Measurements from ENCODE around the gene SLN.

- PRO-cap, 3 experiments = no peak in any of the 3 experiments
- RAMPAGE, long total RNA = no peak
- RRBS, 2 experiments = no CpG with 5 or more reads among the region's 1 CpG
These were observed 250.0 kb upstream of the PDGFD start for GRCh38 chr11:104413963-104414271.

- PRO-cap, 3 experiments = no peak in any of the 3 experiments
- RAMPAGE, long total RNA = no peak
- RRBS, 2 experiments = no CpG with 5 or more reads among the region's 1 CpG
These were observed 1.1 kb downstream of the CARD16 start for GRCh38 chr11:105044091-105044381.

DNA sequence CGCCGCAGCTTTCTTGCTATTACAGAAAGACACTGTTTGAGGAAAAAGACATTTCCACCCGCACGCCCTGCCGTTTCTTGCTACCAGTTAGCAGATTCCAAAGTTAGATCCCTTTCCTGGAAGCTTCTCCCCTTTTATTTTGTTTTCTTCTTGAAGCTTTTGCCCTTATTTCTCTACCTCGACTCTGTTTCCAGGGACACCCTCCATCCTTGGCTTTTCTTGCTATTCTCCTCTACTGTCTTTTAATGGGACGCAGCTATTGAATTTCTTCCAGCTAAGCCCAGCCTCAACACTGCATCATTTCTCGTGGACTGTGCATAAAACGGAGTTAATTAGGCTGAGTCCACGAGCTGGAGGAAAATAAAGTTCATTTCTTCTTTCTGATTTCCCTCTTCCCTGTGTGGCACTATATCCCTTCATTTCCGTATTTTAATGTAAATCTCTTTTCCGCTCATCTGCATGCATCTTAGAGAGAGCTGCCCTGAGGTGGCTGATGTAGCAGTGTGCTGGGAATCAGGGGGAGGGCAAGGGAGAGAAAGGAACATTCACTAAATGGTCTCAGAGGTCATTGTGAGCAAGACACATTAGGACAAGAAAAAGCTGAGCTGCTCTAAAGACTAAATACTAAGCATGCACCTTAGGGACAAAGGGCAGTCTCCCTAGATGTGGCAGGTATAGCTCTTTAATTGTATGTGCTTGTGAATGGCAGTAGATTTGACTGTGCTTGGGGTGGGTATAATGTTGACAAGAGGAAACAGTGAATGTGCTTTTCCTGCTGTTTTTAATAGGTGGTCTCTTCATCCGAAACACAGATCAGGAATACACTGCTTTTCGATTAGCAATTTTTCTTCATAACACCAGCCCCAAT is 1.8 kb downstream of the GRIA4 start:
- PRO-cap, 3 experiments = no peak in any of the 3 experiments
- RAMPAGE, long total RNA = no peak
- RRBS, 2 experiments = no CpG with 5 or more reads among the region's 14 CpGs

GRCh38 chr11:107711885-107712321 is at the start of gene SLN:
Gene SLN (minus strand): TSS chr11:107712056.
- PRO-cap, 3 experiments = peak in 3 of 3 experiments; most common plus-strand start chr11:107712175 (in 2); most common minus-strand start chr11:107712056 (in 3)
- RAMPAGE, long total RNA = start-site peak on the minus strand at chr11:107712054-107712063, 42,572 and 55,125 reads in 2 replicates
- RRBS, 2 experiments = no CpG with 5 or more reads among the region's 7 CpGs

DNA sequence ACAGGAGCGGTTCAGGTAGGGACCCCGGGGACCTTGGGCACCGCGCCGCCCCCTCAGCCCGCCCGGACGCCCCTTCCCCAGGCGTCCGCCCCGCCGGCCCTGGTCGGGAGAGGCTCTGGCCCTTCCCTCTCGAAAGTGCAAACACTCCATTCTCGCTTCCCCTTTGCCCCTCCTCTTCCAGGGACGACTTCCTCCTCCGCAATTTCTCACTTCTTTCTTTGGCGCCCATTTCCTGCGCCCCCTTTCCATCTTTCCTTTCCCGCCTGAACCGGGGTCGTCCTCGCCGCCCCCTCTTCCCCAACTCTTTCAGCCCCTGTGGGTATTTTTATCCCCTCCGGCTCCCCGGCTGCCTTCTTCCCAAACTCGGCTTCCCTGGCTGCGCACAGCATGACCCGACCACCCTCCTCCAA is 538 bp downstream of the RAB39A start:
- PRO-cap, 3 experiments = no peak in any of the 3 experiments
- RAMPAGE, long total RNA = no peak
- RRBS, 2 experiments = 3% methylated on average over 14 of the region's 29 CpGs

DNA sequence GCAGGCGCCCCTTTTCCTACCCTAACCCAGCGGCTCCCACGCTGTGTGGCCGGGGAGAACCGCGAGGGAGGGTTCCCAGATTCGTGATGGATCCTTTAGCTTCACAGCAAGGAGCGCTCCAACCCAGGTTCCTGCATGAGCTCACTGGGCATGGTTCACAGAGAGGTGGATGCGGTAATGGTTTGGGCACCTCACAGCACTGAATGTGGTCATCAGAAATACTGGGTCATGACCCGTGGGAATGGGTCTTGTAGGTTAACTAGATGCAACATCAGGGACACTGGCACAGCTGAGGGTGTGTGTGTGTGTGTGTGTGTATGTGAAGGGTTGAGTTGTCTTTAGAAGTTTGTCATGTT is 921 bp downstream of the RAB39A start:
- PRO-cap, 3 experiments = no peak in any of the 3 experiments
- RAMPAGE, long total RNA = no peak
- RRBS, 2 experiments = 1 to 3% methylated on average over 3 of the region's 10 CpGs

DNA sequence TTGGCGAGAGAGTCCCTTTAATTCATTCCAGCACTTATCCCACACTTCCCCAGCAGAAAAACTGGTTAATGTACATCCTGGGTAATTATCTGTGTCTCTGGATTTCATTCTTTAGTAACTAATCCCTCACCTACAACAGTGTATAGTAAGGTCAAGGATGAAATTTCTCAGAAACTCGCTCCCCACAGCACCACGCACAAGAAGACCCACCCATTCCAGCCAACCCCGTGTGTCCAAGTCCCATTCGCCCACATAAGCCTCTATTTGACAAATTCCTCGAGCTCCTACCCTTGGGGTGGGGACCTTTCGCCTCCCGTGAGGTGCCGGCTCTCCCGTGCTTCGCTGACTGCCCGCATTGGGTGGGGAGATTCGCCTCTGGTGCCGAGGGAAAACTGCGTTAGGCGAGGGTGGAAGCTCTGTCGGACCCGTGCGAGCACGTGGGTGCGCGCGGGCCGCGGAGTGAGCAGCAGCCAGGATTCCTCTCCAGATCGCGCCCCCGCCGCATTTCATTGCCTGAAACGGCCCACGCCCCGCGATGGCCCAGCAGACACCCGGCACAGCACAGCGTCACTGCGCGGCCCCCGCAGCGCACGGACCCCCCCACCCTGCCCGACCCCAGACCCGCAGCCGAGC is 887 bp downstream of the EXPH5 start:
- PRO-cap, 3 experiments = no peak in any of the 3 experiments
- RAMPAGE, long total RNA = no peak
- RRBS, 2 experiments = no CpG with 5 or more reads among the region's 43 CpGs

- PRO-cap, 3 experiments = peak in 1 of 3 experiments; most common plus-strand start chr11:108647953 (in 1); most common minus-strand start chr11:108647753 (in 1)
- RAMPAGE, long total RNA = no peak
- RRBS, 2 experiments = no CpG with 5 or more reads among the region's 12 CpGs
These were observed 17.1 kb upstream of the DDX10 start for GRCh38 chr11:108647359-108648550.

DNA sequence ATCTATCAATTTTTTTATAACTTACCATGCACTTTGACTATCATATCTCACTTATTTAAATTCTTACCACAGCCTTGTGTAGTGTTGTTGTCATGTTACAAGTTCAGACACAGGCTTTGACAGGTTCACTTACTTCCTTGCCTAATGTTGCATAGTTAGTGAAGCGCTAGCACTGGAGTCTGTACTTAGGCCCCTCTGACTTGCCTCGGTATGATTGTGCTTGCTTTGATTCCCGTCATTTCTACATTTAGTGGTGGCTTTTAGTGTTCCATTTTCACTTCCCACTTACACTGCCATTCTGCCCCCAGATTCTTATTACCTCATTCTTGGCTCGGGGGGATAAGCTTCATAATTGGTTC is 68.5 kb downstream of the DDX10 start:
- PRO-cap, 3 experiments = no peak in any of the 3 experiments
- RAMPAGE, long total RNA = no peak
- RRBS, 2 experiments = no CpG with 5 or more reads among the region's 4 CpGs

GRCh38 chr11:108806186-108807124 is 141.6 kb downstream of the DDX10 start:
- PRO-cap, 3 experiments = no peak in any of the 3 experiments
- RAMPAGE, long total RNA = no peak
- RRBS, 2 experiments = no CpG with 5 or more reads among the region's 11 CpGs

DNA sequence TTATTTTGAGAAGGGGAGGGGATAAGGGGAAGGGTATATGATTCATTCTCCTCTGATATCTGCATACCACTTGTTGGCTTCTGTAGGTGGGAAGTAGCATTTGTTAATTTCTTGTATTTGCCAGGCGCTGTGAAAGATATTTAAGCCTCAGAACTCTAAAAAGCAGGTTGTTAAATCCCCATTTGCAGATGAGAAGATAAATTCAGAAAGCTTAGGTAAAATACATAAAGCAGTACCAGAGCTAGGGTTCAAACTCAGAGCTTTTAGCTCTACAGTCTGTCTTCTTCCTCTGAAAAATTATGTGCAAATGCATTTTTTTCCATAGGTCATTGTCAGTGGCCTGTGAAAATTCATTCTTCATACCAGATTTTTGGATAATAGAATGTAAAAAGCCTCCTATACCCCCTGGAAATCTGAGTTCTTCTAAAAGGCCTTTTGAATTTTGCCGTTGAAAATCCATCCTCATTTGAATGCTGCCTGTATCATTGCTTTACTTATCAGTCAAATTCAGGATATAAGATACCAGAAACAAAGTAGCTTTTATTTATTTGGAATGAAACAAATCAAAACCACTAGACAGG is 221.3 kb downstream of the DDX10 start:
- PRO-cap, 3 experiments = no peak in any of the 3 experiments
- RAMPAGE, long total RNA = no peak
- RRBS, 2 experiments = no CpG with 5 or more reads among the region's 2 CpGs

GRCh38 chr11:108929184-108929870 is 264.5 kb downstream of the DDX10 start:
- PRO-cap, 3 experiments = no peak in any of the 3 experiments
- RAMPAGE, long total RNA = no peak
- RRBS, 2 experiments = no CpG with 5 or more reads among the region's 3 CpGs

GRCh38 chr11:110050113-110050475 is 43.1 kb upstream of the ZC3H12C start:
- PRO-cap, 3 experiments = no peak in any of the 3 experiments
- RAMPAGE, long total RNA = no peak
- RRBS, 2 experiments = 94 to 96% methylated on average over 3 of the region's 10 CpGs

DNA sequence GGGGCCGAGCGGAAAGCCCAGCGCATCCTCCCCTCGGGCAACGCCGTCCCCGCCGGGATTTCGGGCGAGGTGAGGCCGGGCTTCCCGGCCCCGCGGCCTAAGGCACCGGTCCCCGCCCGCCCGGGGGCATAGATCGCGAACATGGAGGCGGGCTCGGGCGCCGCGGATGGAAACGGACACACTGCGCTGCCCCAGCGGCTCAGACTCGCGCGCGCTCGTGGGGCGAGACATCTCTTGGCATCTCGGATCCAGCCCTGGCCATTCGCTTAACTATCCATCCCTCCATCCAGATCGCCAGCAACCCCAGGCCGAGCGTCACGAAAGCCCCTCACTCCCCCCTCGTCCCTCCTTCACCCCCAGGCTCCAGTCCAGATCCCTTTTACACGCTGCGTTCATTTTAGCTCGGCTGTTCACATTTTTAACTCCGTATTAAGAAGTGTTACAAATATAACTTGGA is 468 bp downstream of the ZC3H12C start:
- PRO-cap, 3 experiments = peak in 1 of 3 experiments; most common minus-strand start position 143 of the sequence (in 1)
- RAMPAGE, long total RNA = no peak
- RRBS, 2 experiments = 0 to under 1% methylated on average over 8 of the region's 45 CpGs

DNA sequence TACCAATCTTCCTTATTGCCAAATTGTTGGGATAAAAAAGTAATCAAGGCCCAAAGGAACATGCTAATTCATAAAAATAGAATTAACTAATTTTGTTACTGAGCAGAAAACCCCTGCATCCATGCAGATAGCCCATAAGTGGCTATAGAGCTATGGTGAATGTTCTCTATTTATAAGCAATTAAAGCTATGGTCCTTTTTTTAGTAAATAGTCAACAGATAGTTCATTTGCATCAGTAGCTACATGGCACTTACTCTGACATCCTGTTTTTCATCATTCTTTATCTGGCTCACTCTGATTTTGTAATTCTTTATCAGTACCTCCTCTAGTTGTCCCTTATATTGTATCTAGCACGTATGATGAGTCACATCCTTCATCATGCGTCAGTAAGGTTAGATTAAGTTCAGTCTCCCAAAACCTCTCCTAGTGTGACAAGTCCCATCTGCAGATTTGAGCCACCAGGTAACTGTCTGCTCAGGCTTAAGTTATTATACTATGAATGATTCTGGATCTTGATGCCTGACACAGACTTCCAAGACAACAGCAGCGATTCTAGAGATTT is 55.5 kb downstream of the ZC3H12C start:
- PRO-cap, 3 experiments = no peak in any of the 3 experiments
- RAMPAGE, long total RNA = no peak
- RRBS, 2 experiments = no CpG with 5 or more reads among the region's 3 CpGs

GRCh38 chr11:110174131-110174503 is 80.9 kb downstream of the ZC3H12C start:
- PRO-cap, 3 experiments = no peak in any of the 3 experiments
- RAMPAGE, long total RNA = no peak
- RRBS, 2 experiments = no CpG with 5 or more reads among the region's 12 CpGs

- PRO-cap, 3 experiments = peak in 2 of 3 experiments; most common plus-strand start chr11:110522388 (in 2)
- RAMPAGE, long total RNA = no peak
- RRBS, 2 experiments = no CpG with 5 or more reads among the region's 4 CpGs
These were observed 92.5 kb downstream of the FDX1 start for GRCh38 chr11:110522256-110522695.

DNA sequence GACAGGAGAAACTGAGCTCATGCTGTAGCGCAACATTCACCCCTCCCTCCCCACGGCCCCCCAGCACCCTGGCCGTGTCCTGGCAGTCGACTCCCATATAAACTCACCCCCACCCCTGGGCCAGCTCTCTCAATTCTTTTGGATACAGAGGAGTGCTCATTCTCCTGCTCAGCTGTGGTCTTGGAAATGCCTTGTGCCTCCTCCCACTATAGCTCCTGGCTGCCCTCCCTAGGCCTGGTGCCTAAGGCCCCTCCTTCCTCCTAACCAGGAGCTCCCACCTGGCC is 209.4 kb upstream of the ARHGAP20 start:
- PRO-cap, 3 experiments = no peak in any of the 3 experiments
- RAMPAGE, long total RNA = no peak
- RRBS, 2 experiments = no CpG with 5 or more reads among the region's 4 CpGs

DNA sequence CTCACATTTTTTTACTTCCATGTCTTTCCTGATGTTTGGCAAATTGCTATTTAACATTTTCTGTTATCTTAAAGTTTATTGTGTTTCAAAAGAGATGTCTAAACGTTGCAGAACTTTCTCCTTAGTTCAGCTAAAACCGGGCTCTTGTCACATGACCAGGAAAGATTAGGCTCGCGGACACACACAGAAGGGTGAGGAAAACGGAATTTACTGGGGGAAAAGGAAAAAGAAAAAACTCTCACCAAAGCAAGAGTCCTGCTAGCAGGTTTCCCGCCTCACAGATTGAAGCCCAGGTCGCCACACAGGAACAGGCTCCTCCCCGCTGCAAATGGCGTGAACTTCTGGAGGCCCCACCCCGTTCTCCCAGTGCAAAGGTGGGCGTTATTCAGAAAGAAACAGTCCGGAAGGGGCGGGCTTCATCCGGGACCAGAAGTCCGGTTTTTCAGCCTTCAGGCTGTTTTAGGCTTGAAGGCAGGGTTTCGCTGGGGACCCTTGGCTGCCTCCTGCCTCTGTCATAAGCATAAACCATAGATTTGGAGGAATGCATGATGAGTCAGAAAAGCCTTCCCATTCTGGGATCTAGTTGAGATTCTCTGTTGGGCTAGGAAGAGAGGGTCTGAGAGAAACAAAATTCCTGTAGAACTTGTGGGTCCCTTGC is 148.4 kb upstream of the POU2AF2 start:
- PRO-cap, 3 experiments = no peak in any of the 3 experiments
- RAMPAGE, long total RNA = no peak
- RRBS, 2 experiments = no CpG with 5 or more reads among the region's 16 CpGs

GRCh38 chr11:111283810-111284644 is 14.3 kb upstream of the POU2AF3 start:
- PRO-cap, 3 experiments = peak in 2 of 3 experiments; most common plus-strand start chr11:111284158 (in 2); most common minus-strand start chr11:111284054 (in 1)
- RAMPAGE, long total RNA = no peak
- RRBS, 2 experiments = 31 to 37% methylated on average over 14 of the region's 41 CpGs

Data from skeletal muscle tissue (tissue), 7 donors.